Right atrium auricular region (tissue), 2 donors: ENCODE measurements around a stretch of chr7.

DNA sequence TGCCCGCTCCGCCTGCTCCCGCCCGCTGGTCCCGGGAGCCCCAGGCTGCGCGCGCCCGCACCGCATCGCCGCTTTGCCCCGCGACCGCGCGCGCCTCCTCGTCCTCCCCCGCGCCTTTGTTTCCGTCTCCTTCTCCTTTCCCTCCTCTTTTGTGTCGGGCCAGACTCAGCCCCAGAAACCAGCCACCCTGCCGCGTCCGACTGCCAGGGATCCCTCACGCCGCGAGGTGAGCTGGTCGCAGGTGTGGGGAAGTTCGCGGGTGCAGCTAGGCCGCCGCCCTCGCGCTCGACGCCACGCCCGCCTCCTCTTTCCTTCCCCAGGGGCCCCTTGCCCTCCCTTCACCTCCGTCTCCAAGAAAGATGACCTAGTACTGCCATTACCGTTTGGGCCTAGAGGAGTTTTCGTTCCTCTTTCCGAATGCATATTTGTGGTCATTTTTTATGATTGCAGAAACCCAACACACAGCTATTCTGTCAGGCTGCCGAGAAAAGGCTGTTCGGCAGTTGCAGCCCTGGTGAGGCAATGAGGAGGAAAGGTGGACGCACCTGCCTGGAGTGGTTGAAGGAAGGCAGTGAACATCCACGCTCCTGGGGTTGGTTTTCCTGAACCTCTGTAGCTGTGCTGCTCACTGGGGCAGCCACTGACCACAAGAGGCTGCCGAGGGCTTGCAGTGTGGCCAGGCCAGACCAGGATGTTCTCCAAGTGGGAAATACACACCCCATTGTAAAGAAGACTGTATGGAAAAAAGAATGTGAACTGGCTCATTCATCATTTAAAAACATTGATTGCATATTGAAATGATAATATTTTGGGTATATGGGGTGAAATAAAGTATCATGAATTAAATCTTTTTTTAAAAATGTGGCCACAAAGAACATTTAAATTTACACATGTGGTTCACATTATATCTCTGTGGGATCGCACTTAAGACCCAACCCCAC is 107.4 kb downstream of the SNX10 start:
- PRO-cap, result no peak
- RAMPAGE, long total RNA, 2 experiments, result no peak in any of the 2 experiments

DNA sequence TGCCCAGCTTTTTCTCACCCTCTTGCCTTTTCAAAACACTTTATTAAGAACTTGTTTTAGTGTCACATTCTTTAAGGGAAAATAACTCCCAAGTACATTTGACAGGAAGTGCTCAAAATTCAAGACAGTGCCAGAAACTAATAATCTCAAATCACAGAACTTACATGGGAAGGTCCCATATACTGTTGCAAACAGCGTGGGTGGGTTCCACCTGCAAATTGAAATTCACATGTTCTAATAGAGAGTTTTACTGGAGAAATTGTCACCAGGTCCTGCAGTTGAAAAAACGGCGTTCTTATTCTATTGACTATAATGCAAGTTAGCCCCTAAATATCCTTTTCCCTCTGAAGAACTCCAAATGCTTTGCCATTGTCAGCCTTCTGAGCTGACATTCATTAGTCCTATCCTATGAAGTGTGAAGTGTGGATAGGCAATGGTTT is 261.1 kb downstream of the SKAP2 start:
- PRO-cap, result no peak
- RAMPAGE, long total RNA, 2 experiments, result no peak in any of the 2 experiments

DNA sequence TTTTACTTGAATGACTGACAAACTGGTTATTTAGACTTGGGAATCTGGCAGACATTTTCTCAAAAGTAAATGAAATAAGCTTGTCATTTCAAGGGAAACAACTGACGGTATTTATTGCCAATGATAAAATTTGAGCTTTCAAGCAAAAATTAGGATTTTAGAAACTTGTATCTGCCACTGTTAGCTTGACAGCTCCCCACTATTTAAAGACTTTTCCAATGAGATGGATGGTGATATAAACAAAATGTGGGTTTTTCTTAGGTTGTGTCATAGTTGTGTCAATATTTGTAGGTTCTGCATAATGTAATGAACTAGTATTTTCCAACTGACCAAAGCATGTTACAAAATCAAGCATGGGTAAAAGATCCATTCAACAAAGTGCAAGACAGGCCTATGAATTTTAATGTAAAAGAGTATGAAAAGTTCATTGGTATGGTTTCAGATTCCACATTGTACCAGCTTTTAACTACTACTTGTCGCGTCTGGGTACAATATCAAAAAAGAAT is 165.6 kb downstream of the SKAP2 start:
- PRO-cap, result no peak
- RAMPAGE, long total RNA, 2 experiments, result no peak in any of the 2 experiments

GRCh38 chr7:27139039-27139708 is 4.3 kb downstream of the HOXA5 start:
- PRO-cap, result no peak
- RAMPAGE, long total RNA, 2 experiments, result no peak in any of the 2 experiments

DNA sequence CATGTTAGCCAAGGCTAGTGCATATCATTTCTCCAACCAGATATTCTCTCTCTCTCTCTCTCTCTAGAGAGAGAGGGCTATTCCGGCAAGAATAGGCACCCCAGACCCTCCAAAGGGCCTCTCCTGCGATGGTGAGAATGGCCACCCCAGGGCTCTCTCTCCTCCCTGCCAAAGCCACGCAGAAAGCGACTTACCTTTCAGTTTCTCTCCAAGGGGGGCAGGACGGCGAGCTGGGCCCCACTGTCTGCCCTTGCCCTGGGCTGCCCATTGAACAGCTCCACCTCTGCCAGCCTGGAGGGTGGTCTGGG is 2.3 kb downstream of the HOXA3 start:
- PRO-cap, result no peak
- RAMPAGE, long total RNA, 2 experiments, result no peak in any of the 2 experiments

DNA sequence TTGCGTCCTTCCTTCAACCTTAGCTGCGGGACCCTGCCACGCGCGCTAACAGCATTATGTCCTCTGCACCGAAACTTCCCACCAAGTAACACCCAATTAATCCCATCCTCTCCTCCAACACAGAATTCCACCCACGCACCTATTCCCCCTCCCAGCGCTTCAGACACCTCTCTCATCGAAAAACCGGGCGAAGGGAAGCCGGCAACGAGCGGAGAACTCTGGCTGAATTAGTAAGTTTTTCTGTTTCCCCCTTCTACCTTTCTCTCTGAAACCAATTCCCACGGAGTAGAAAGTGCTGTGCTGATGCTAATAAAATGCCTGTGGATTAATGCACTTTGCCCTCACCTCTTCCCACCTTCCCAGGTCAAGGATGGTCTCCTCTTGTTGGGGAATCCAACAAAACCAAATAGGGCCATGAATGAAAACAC is 917 bp downstream of the HOXA3 start:
- PRO-cap, result no peak
- RAMPAGE, long total RNA, 2 experiments, result no peak in any of the 2 experiments

DNA sequence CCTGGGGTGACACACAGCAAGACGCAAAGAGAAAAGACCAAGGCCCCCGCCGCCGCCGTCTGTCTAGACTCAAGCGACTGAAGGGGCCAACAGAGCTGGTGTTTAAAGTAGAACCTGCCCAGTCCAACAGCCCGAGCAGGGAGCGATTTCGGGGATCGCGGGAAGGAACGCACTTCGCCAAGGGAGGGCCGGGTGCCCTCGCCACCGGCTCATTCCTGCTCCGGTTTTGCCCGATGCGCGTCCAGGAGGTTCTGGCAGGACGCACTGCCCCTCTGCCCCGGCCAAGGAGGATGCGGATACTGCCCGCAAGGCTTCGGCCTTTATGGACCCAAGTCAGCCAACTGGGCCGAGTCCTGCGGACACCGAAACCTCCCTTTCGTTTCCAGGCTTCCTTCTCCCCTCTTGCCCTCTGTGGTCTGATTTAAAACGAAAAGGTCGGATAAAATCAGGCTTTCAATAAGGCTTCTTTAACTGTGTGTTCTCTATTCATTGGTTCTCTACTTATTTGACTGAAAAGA is 2.1 kb upstream of the HOXA7 start:
- PRO-cap, result no peak
- RAMPAGE, long total RNA, 2 experiments, result no peak in any of the 2 experiments

DNA sequence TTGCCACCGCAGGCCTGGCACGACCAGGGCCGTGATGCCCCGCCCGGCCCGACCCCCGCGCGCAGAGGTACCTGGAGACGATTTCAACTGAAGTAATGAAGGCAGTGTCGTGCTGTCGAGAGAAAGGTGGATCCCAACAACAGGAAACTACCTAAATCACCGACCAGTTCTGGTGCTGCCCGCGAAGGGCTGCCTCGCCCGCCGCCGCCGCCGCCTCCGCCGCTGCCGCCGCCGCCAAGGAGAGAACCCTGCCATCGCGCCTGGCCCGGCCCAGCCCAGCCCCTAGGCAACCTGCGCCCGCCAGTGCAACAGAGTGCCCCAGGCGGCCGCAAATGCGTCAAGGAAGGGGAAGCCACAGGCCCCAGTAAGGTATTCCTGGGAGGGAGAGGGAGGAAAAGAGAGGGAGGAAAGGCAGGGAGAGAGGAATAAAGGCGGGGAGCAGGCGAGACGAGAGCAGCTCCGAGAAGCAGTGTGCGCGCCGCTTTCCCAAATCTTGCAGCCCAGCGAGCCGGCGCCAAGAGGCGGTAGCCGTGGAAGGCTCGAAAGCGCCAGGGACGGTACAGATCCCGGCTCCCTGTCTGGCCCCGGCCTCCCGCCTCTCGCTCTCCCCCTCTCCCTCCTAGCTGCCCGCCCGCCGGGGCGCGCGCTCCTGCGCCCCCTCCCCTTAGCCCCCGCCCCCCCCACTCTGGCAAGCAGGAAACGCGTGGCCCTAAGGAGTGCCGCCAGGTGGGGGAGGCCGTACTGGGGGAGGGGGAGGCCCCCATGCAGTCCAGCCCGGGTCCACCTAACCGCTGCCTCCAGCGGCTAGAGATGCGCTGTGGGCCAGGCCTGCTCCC is 4.3 kb upstream of the HOXA9 start:
- PRO-cap, result no peak
- RAMPAGE, long total RNA, 2 experiments, result no peak in any of the 2 experiments

DNA sequence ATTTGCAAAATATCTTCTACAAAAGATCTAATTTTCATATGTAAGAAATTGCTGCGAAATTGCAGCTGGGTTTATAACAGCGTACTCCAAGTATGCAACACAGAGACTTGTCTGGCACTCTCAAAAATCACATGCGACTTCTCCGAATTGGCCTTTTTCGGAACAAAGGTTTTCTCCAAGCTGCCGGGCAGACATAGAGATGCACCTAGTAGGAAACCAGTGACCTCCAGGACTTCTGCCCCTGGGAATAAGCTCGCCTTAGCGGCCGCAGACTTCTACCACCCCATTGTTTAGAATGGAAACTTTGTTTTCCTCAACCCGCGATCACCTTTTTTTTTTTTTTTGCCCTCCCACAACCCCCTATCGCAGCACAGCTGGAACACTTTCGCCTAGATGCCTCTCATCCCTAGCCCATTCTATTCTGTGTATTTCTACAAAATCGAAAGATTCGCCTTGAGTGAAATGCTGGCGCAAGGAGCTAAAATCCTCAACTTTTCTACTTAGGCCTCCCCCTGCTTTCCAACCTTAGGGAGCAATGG is 4.9 kb upstream of the HOXA10 start:
- PRO-cap, result no peak
- RAMPAGE, long total RNA, 2 experiments, result no peak in any of the 2 experiments

DNA sequence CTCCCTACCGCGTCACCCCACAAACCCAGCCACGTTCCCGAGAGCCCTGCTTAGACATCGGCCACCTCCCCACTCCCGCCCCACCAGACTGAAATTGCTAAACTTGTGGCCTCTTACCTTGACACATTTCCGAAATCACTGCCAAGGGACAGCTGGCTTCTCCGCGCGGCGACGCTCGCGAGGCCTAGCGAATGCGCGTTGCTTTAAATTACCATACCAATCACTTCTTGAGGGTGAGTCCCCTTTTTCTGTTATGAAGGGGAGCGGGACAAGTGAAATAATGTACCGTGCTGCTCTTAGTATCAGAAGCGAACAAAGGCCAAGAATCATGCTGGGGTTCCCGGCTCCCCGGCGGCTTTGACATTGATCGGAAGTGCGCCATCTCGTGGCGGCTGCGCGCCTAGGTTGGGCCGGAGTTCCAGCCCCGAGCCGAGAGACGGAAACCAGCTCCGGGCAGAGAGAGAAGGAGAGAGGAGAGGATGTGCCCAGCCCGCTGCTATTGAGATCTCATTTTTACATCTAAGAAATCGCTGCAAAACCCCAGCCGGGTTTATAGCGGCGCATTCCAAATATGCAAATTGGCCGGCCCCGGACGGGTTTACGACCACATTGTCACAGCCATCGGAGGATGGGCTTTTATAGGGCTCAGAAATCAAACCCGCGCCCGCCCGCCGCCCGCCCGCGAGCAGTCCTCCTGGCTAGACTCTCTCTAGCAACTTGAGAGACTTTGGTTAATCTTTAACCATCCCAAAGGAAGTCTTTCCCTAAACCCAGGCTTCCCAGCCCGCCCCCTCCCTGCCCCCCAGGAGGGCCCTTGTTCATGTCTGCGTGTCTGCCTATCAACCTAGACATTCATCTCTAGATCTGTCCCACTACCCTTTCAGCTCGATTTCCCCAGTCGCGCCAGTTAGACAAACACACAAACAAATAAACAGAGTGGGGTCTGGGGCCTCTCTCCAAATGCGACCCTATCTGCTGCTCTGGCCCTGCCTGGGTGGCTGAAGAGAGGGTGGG is 5.2 kb downstream of the HOXA11 start:
- PRO-cap, result no peak
- RAMPAGE, long total RNA, 2 experiments, result no peak in any of the 2 experiments

DNA sequence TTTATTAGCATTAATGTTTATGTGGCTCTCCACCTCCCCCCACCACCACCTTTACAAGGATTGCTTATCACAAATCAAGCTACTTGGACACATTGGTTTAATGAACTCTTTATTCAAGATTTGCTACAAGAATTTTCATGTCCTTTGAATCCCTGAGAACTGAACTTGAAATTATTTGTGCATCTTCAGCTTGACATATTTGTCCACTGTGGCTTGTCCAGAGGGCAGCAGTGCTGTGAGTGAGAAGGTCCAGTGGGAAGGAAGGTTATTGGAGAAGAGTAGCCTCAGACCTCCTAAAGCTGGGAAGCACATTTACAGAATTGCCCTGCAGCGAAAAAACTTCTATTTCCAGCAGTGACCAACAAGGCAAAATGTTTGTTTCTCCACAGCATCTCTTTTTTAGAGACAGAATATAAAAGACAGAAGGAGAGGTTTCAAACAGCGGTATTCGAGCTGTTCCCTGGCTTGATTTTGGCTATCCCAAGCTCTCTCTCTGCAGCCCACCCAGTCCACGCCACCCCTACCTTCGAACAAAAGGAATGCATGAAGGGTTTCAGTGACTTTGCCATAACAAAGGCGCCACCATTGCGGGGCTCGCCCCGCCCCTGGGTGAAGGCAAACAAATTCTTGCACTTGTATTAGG is 2.2 kb upstream of the HOXA11 start:
- PRO-cap, result no peak
- RAMPAGE, long total RNA, 2 experiments, result no peak in any of the 2 experiments

DNA sequence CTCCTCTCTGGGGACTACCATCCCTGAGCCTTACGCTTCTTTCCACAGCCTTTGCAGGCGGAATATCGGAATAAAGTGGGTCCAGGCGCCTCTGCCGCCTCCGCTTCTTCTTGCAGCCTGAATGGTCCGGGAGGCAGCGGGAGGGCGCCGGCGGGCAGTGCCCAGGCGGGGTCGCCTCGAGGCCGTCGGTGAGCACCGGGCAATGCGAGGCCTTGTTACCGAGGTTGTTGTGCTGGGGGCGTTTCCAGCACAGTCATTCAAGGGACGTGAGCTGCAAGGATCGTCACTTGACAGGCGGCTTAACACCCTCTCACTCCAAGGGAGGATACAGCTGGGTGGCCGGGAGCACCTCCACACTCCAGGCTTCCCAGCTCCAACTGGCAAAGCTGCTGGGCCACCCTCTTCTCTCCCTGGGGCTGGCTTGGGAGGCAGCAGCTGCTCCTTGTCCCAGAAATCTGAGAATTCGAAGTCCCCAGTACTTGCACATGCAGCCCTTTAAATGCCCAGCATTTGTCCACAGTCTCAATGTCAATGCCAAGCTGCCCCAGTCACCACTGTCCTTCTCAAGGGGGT is 4.3 kb upstream of the HOXA11 start:
- PRO-cap, result no peak
- RAMPAGE, long total RNA, 2 experiments, result no peak in any of the 2 experiments

DNA sequence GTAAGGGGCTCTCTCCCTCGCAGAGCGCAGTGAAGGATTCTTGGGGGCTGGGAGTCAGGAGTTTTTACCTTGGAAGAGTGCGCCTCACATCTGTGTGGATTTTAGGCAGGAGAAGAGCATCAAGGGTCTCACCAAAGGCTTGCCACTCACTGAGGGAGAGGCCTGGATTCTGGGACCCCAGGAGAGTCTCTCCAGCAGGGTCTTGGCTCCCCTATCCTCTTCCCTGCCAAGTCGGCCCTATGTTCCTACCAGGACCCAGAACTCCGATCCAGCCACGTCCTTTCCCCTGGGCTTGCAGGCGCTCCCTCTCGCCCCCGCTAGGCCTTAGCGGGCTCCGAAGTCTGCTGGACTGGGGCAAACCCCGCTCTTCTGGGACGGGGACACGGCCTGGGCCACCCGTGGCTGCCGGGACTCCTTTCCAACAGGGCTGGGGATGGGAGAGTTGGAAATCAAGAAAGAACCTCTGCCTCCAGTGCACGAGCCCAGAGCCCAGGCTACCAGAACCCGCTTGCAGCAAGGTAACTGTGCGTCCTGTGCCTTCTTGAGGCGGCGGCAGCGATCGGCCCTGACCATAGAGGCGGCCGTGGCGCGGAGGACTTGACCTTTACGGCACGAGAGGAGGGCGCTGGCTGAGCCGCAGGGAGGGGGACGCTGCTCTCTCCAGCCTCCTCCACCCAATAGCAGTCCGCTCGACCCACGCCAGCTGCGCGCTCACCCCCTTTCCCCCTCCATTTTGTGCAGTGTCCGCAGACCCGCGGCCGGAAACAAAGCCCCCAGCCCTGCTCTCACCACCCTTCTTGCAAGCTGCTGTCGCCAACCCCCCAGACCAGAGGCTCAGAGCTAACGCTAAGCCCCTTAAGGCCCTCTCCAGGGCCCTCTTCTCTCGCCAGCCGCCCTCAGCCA is 6.9 kb upstream of the HOXA11 start:
- PRO-cap, result no peak
- RAMPAGE, long total RNA, 2 experiments, result no peak in any of the 2 experiments

- PRO-cap, result no peak
- RAMPAGE, long total RNA, 2 experiments, result no peak in any of the 2 experiments
Observed at GRCh38 chr7:27204812-27205816, 5.2 kb upstream of the HOXA13 start.

- PRO-cap, result no peak
- RAMPAGE, long total RNA, 2 experiments, result no peak in any of the 2 experiments
Observed at GRCh38 chr7:27462855-27463308, 199.8 kb downstream of the HIBADH start.

- PRO-cap, result no peak
- RAMPAGE, long total RNA, 2 experiments, result no peak in any of the 2 experiments
Observed at GRCh38 chr7:27647122-27647372, 15.6 kb downstream of the HIBADH start.

GRCh38 chr7:27735742-27736198 is 4.2 kb upstream of the TAX1BP1 start:
- PRO-cap, result no peak
- RAMPAGE, long total RNA, 2 experiments, result no peak in any of the 2 experiments

DNA sequence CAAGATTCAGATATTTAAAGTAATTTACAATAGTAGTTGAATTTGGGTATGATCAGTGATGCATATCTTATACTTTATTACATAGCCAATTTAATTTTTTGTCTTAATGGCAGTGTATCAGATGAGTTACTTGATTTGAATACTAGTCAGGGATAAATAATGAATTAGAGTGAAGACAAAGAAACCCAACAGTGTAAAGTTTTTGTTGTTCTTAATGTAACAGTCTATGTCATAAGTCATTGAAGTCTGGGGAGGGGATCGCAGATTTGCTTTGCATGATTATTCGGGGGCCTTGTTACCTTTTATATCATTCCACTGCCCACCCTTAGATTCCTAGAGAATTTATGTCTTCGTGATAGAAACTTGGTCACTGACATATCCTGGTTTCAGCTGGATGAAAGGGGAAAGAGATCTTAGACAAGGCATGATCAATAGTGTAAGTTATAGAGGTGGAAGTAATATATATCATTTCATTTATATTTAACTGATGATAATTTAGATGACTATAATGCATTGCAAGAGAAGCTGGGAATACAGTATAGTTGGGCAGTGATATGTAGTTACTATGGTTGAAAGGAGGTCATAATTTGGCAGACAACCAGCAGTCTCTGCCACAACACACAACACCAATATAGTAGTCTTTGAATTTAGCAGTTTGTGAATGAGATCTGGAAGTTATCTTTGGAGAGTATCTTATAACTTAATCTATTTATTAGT is 39.7 kb downstream of the TAX1BP1 start:
- PRO-cap, result no peak
- RAMPAGE, long total RNA, 2 experiments, result no peak in any of the 2 experiments

DNA sequence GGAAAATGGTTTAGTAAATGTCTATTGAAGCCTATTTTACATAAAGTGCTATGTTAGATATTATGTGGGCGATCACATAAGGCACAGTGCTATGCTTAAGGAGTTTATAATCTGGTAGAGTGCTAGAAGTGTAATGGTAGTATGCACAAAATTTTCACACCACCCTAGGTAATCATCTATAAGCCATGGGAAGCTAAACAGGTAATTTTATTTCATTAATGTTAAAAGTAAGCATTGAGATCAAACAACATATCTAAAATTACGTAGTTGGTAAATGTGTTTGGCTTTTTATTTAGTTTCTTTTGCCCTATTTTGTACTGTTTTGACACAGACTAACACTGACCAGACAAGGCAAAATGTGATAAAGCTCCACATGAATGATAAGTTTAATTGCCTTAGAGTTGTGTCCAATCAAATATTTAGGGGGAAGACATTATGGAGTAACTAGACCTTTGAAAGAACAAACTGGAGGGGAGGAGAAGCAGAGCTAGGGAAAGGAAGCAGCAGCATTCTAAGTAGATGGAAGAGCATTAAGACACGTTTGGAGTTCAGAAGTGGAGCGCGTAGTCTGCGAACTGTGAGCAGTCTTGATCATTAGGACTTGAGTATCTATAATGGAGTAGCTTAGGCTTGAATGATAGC is 61.7 kb downstream of the TAX1BP1 start:
- PRO-cap, result no peak
- RAMPAGE, long total RNA, 2 experiments, result no peak in any of the 2 experiments

- PRO-cap, result no peak
- RAMPAGE, long total RNA, 2 experiments, result no peak in any of the 2 experiments
Observed at GRCh38 chr7:27863760-27864350, 123.9 kb downstream of the TAX1BP1 start.